Neural cell (in vitro differentiated cells): ENCODE data around the genes TUT1, ROM1, BSCL2, TAF6L, PLAAT5 and PLAAT4.

DNA sequence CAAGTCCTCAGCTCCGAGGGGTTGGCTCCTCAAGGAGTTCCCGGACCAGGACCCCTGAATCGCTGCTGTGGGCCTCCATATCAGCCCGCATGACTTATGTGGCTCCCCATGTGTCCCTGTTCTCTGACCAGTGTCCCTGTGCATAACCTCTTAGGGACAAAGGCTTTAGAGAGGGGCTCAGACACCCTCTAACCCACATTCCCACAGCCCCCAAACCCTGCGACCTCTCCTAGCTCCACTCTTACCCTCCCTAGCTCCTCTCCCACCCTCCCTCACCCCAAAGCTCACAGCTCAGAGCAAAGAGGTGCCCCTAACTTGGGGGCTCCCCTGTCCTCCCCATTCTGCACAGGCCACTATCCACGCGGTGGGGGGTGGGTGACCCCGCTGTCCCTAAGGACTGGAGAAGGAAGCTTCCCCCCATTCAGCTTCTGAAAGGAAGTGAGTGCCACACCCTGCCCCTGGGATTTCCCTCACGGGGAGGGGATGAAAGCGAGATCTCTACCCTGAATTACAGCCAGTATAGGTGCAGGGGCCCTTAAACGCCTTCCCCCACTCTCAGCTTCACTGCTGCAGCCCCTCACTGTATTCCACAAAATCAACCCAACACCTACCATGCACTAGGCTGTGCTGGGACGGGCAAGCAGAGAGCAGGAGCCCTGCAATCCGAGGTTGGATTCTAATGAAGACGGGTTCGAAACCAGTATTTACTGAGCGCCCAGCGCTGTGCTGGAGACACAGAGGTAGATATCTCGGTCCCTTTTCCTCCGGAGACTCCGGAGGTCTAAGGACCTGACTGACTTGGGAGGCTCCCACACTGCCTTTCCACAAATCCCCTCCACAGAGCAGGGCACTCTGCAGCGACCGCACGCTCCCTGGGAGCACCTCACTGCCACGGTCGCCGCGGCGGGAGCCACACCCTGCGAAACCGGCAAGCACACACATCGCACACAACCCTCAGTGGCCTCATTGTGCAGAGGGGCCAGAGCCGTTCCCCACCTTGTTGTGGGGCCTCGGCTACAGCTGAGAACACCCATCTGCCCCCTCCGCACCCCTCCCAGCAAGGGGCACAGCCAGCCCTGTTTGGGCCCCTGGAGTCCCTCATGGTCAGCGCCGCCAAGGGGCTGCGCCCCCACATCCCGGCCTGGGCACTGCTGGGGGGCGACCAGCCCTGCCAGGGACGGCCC is 1.9 kb downstream of the AHNAK start:
- RAMPAGE, long total RNA: no peak

- RAMPAGE, long total RNA: no peak
These were observed 641 bp downstream of the EEF1G start for GRCh38 chr11:62572961-62573539.

GRCh38 chr11:62591055-62591730 is at the start of gene TUT1:
TSS of gene TUT1 (minus strand) at chr11:62591523.
- RAMPAGE, long total RNA: no peak

DNA sequence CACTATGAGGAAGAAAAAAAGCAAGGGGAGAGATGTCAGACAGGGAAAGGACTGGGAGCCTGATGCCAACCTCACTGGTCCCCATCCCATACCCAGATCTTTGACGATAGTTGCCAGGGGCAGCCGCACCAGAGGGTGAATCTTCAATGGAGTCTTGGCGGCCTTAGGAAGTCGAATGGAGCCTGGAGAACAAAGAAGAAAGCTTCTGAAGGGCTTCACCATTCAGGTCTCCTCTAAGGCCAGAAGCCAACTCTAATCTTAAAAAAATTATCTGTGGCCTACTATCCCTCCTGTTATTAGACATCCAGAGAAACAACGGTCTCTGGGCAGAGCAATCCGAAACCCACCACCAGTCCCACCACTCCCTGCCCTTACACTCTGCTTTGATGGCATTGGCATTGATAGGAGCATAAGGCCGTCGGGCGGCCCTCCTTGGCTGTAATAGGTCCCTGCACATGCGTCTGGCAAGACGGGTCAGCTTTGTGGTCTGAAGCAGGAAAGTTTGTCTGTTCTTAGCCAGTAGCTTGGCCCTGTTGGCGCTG is 3.6 kb upstream of the TUT1 start:
- RAMPAGE, long total RNA: no peak

DNA sequence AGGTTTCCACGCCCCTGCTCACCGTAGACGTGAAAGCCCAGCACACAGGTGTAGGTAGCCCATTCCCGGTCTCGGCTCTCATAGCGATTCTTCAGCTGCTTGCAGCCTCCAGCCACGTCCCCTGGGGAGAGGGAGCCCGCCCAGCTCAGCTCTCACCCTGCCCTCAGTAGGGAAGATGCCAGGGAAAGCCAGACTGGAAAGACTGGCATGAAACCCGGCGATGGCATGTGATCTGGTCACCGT is 1.4 kb upstream of the MTA2 start:
- RAMPAGE, long total RNA: no peak

DNA sequence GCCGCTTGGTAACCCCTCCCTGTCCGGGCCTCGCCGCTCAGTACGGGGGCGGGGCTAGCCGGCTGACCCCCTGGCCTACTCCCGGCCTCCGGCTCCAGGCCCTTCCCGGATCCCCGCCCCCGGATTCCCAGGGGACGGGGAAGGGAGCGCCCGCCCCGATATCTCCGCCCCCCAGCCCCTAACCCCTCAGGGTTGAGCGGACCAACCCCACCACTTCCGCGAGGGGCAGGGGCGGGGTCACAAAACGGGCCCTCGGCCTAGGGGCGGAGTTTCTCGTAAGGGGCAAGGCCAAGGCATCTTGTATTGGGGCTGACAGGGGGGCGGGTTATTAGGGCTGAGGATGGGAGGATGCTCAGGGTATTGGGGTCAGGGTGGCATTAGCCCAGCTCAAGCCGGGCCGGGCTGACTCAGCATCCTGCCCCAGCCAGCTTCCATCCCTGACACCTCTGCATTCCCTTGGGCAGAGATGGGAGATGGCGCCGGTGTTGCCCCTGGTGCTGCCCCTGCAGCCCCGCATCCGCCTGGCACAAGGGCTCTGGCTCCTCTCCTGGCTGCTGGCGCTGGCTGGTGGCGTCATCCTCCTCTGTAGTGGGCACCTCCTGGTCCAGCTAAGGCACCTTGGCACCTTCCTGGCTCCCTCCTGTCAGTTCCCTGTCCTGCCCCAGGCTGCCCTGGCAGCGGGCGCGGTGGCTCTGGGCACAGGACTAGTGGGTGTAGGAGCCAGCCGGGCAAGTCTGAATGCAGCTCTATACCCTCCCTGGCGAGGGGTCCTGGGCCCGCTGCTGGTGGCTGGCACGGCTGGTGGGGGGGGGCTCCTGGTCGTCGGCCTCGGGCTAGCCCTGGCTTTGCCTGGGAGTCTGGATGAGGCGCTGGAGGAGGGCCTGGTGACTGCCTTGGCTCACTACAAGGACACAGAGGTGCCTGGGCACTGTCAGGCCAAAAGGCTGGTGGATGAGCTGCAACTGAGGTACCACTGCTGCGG is at the start of gene ROM1:
Gene ROM1 (plus strand): TSS at position 449 of the 982 bp plus-strand sequence.
- RAMPAGE, long total RNA: no peak

GRCh38 chr11:62665372-62666183 is 466 bp downstream of the CSKMT start:
- RAMPAGE, long total RNA: no peak

GRCh38 chr11:62707029-62708036 is at the start of gene BSCL2:
TSS of gene BSCL2 (minus strand) at chr11:62707424.
- RAMPAGE, long total RNA: start-site peak on the minus strand at chr11:62707221-62707550, 1,288 and 1,475 reads in 2 replicates; start-site peak on the plus strand at chr11:62707659-62707718, 9,823 and 4,530 reads in 2 replicates

DNA sequence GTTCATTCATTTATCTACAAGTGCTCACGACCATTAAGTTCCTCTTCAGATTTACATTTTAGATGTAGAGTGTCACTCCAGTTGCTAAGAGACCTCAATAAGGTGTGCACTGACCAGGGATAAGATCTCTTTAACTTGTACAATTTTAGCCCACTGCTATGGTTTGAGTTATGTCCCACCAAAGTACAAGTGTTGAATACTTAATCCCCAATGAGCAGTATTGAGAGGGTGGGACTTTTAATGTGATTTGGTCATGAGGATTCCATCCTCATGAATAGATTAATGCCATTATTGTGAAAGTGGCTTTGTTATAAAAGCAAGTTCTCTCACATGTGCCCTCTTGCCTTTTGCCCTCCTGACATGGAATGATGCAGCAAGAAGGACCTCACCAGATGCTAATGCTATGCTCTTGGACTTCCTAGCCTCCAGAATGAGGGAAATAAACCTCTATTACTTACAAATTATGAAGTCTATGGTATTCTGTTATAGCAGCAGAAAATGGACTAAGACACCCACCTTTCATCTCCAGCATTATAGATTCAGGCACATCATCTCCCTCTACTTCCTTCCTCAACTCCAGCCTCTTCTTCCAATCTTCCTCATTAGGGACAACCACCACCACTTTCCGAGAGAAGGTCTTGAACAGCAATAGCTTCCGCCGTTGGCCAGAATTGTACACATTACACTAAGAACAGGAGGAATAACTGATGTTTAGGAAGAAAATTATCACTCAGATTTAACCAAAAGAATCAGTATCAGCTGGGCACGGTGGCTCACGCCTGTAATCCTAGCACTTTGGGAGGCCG is 7.5 kb downstream of the HNRNPUL2 start:
- RAMPAGE, long total RNA: no peak

DNA sequence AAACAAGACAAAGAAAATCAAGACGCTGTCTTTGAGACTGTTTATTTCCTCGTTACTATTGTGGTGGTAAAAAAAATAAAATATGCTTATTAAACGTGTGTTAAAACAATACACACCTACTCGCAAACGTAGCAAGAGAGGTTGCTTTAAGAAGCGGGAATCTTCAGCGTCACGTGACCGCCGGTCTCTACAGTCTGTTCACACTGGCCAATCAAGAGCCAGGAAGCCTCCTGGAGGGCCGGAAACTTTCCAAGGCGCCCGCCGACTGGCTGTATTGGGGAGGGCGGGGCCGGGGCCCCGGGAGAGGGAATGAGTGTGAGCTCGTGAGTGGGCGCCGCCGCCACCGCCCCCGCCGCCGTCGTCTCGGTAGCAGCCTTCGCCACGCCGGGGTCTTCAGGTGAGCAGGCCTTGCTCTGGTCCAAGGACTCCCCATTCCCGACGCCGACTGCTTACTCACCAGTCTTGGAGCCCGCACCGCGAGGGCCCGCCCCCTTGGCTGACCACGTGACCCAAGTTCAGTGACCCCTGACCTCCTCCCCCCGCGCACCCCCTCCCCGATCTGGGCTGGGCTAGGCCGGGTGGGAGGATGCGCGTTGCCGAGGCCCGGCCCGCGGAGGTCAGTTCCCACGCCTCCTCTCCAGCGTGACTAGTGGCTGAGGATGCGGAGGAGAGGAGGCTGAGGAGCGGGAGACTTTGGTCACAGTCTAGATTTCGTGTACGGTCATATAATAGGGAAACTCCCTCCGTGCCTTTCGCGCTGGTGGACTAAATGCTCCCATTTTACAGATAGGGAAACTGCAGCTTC is at the start of gene TAF6L:
Gene TAF6L (plus strand): TSS at position 303 of the 805 bp plus-strand sequence.
- RAMPAGE, long total RNA: no peak

DNA sequence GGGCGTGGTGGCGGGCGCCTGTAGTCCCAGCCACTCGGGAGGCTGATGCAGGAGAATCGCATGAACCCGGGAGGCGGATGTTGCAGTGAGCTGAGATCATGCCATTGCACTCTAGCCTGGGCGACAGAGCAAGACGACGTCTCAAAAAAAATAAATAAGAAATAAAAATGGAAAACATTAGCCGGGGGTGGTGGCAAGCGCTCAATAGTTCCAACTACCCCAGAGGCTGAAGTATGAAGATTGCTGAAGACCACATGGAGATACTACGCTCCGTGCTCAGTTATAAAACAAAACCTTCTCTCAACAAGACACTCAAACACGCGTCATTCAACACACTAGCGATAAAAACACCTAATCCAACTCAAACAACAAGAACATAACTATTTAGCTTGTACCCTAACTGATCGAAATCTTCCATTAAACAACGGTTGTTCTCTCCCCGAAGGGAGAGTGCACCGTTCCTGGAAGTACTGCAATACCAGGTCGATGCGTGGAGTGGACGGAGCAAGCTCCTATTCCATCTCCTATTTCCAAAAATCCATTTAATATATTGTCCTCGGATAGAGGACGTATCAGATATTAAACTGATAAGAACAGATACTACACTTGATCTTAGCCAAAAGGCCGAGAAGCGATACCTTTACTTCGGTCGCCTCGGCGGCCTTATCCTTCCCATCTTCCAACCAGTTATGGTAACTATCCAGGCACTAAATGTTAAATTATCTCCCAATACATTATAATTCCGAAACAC is 2.0 kb upstream of the WDR74 start:
- RAMPAGE, long total RNA: start-site peak on the minus strand centred at position 637 of the sequence, 5 bp wide, 3,145 and 3,559 reads in 2 replicates

DNA sequence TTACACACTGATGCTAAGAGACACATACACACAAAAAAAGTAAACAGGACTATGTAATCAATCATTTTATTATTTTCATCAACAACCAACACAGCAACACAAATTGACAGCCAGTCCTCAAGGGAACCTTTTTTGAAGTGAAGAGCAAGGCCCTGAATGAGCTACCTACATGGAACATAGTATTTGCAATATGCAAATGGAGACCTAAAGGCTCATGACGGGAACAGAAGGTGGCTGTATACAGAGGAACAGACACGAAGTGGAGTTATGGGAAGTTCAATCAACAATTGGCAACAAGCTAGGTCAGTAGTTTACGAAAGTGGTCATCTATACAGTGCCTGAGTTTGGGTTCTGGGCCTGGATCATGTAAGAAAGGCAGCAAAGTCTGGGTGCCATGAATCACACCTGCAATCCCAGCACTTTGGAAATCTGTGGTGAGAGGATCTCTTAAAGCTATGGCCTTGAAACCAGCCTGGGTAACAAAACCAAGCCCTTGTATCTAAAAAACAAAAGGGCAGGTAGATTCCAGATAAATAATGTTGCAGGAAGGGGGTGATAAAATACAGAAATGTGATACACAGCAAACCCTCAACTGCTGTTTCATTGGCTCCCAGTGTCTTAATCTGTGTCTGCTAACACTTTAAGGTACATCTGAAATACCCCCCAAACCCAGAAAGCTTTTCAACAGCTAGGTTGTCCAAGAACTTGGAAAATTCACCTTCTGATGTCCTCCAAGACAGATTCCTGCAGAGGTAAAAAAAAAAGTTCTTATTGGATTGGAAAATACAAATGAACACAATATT is 12.7 kb upstream of the WDR74 start:
- RAMPAGE, long total RNA: no peak

DNA sequence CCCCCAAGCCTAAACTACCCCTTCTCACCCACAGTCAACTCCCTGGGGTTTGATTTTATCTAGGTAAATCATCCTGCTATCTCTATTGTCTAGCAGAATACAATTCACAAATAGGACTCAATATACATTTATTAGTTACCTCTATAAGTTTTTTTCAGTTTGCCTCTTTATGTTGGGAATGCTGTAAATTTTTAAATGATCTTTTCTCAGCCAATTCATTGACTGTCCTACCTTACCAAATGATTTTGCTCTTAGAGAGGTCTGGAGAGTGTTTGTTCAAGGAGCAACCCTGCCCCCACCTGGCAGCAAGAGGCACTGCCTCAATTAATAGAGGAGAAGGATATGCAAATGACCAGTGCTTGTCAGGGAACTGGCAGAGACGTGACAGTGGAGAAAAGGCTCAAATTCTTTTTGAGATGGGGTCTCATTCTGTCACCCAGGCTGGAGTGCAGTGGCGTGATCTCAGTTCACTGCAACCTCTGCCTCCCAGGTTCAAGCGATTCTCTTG is 18.1 kb upstream of the SLC3A2 start:
- RAMPAGE, long total RNA: no peak

GRCh38 chr11:63246687-63247542 is 3.5 kb upstream of the SLC22A25 start:
- RAMPAGE, long total RNA: no peak

DNA sequence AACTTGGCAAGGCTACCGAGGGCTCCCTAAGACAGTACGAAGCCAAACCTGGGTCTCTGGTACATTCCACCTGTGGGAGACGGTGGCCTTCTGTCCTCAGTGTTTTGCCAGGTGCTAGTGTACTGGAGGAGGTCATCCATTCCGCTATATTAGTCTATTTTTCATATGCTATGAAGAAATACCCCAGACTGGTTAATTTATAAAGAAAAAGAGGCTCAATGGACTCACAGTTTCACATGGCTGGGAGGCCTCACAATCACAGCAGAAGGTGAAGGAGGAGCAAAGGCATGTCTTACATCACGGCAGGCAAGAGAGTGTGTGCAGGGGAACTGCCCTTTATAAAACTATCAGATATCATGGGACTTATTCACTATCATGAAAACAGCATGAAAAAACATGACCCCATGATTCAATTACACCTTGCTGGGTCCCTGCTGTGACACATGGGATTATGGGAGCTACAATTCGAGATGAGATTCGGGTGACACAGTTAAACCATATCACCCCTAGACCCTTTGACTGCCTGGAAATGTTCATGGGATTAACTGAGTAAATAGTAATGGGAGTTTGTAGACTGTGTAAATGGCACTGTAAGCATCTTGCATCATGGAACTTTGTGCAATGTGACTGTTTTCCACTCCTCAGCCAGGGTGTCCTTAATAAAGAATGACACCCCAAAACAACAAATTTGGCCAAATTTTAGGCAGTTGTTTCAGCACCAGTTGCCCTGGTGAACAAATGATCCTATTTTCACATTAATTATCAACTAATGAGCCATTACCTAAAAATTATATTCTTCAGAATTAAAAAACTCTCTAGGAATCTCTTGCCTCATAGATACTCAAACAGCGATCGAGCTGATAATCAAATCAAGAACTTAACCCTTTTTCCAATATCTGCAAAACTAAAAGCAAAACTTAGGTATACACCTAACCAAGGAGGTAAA is 7.8 kb upstream of the SLC22A25 start:
- RAMPAGE, long total RNA: no peak

GRCh38 chr11:63489858-63490165 is 1.2 kb downstream of the PLAAT5 start:
- RAMPAGE, long total RNA: no peak

DNA sequence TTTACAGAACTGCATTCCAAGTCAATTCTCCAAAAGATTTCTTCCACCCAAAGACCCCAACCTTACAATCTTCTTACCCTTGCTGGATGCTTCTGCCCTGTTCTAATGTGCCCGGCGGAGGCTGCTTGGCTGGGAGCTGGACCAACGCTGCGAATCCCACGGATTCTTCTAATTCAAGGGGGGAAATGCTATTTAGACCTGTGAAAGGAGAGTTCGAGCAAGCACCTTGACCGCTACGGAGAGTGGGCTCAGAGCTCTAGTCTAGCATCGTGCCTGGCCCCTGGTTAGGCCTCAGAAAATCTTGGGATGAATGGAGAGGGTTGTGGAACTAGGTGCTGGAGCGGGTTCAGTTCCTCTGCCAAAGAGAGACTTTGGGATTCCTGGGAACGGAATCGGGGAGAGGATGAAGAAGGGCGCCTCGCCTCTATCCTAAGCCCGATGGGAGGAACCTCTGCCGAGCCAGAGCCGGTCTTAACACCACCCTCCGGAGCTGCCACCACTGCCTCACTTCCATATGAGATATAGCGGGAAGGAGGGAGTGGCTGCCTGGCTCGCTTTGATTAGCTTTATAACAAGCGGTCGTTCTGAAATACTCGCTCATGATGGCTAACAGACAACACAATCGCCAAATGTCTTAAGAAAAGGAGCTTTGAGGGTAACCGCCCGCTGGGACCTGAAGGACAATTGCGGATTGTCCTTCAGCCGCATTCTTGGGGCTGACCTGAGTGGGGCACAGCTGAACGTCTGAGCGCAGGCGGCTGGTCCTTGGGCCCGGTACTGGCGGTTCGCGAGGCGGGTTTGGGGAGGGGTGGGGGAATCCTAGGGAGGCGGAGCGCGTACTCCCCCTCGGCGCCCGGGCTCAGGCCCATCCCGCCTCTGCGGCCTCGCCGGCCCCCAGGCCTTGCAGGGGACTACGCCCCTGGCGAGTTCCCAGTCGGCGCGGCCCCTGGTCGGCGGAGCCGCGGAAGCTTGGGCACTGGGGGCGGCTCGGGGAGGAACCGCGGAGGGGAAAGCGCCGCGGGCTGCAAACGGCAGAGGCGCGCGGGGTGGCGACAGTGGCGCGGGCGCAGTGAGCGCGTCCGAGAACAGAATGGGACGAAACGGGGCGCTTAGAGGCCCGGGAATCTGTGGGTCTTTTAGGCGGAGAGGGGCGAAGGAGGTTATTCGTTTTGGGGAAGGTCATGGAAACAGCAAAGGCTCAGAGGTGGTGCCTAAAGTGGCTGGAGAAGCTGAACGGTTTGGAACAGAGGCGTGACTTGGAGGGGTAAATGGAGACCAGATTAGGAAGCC is at the start of gene PLAAT5:
Gene PLAAT5 (minus strand): TSS at position 1,002 of the 1,290 bp plus-strand sequence.
- RAMPAGE, long total RNA: no peak

DNA sequence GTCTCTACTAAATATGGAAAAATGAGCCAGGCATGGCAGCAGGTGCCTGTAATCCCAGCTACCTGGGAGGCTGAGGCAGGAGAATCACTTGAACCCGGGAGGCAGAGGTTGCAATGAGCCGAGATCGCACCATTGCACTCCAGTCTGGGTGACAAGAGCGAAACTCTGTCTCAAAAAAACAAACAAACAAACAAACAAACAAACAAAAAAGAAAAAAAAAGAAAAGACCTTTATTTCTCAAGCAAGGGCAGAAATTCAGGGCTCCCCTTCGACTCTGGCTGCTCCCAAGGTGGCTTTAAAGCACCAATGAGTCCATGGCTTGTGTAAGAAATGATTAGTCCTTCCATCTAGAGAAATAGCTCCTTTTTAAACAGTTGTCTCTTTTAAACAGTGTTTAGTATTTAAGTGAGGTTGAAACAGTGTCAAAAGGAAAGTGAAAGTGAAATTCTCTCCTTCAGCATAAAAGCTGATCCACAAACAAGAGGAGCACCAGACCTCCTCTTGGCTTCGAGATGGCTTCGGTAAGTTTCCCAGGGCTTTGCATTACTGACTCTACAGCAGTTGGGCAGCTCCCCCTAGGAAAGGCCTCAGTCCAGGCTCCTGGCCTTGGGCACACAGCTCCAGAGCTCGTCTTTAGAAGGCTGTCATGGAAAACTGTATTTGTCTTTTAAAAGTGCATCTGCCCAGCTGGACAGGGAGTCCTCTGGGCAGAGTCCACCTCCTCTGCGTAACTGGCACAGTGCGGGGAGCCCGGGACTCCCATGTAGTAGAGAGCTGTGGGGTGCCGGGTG is at the start of gene PLAAT4:
Gene PLAAT4 (plus strand): TSS at position 452 of the 791 bp plus-strand sequence.
- RAMPAGE, long total RNA: no peak

DNA sequence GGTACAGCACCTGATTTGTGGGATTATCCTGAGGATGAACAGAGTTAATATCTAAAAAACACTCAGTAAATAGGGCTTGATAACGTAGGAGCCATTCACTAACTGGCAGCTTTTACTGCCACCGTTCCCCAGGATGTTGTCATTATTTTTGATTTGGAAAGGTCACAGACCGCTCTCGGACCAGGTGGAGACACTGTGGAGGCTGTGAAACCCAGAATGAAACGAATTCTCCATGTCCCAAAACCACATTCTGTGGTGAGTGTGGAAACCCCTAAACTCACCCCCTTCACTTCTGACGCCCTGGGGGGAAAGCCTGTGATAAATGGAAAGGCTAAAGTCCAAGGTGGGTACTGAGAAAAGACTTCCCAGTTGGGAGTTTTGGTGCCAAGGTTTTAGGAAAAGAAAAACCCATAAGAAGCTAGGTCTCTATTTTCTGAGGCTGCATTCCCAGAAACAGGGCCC is 5.3 kb downstream of the PLAAT3 start:
- RAMPAGE, long total RNA: no peak

DNA sequence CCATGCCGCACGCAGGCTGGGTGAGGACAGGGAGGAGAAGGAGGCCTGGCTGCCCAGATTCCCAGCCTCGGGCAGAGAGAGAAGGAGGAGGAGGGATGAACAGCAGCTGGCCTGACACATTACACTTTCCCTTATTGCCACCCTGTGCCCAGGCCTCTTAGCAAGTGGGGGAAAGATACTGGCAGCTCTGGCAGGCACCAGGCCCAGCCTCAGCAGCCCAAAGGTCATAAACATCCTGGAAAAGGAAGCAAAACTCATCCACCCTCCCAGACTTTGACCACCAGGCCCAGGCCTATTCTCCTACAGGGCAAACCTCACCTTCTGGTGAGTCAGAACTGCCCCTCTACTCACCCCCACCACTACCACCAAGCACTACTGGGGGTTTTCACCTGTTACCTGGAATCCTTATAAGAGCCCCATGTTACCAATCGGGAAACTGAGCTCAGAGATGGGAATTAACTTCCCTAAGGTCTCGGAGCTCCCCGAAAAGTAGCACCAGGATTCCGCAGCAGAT is 4.6 kb downstream of the PLAAT3 start:
- RAMPAGE, long total RNA: no peak